Mesenchymal stem cell of the bone marrow (primary cell): ENCODE measurements around the genes BEX5, NXF2B, ARMCX5, TBC1D8B and CLDN2.

DNA sequence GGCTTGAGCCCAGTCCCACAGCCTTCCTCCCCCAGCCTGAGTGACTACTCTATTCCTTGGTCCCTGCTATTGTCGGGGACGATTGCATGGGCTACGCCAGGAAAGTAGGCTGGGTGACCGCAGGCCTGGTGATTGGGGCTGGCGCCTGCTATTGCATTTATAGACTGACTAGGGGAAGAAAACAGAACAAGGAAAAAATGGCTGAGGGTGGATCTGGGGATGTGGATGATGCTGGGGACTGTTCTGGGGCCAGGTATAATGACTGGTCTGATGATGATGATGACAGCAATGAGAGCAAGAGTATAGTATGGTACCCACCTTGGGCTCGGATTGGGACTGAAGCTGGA is 1.9 kb downstream of the ARMCX3 start:
- CAGE, long polyA plus RNA = no peak

DNA sequence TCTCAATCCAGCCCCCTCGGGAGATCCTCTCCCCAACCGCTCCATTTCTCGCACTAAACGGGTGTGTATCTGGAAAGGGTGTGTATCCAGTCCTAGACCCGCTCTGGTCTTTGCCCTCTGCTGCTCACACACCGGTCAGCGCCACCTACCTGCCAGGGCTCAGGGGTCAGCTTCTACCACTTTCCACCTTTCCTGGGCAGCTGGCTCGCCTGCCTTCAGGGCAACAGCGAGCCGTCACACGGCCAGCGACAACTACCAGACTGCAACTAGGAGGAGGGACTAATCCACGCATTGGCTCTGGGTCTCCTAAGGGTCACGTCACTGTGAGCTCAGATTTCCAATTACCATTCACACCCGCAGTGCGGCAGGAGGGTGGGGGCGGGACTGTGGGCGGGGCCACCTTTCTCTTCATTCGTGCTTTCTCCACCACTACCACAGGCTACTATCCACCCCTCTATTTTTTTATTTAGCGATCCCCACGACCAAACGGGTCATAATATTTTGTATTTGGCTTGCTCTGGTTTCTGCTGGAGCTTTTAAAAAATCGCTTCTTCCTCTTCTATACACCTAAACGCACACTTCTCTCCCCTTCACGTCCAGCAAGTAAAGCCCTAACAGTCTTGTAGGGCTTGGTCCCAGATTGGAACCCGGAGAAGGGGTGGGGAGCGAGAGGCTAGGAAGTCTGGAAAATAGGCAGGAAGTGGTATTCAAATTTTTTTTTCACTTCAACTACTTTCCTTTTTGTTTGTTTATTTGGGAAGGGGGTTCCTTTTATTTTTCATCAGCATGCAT is at the start of gene BEX5:
Gene BEX5 (minus strand): TSS at position 268 of the 792 bp plus-strand sequence.
- CAGE, long polyA plus RNA = no peak

DNA sequence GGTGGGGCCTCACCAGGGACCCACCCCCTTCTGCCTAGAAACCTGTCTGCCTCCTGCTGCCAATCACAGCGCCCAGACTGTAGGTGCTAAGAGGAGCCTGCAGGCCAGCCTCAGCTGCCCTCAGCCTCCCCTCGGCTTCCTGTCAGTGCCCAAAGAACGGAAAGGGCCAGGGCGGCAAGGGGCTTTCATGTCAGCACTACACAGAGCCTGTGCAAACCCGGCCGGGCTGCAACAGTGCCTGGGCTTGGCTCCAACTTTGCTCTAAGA is 92.5 kb downstream of the NXF2 start:
- CAGE, long polyA plus RNA = no peak

DNA sequence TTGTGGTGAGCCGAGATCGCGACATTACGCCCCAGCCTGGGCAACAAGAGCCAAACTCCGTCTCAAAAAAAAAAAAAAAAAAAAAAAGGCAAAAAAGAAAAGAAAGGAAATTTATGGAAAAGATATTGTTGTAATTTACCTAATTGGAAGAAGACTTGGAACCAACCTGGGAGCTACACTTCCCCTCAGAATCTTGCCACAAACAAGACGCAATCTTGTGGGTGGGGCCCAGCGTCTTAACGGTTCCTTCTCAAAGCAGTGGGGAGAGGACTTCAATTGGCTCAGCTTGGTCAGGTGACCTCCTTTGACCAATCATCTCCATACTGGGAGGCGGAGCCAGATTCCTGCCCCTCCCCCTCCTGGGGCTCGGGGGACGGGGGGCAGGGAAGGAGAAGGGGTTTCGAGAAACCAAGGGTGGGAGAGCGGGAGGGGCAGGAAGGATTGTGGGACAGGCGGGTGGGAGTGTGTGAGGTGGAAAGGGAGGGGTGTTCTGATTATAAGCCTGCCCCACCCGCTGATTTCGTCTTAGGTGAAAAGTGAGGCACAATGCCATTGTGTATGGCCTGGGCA is at the start of gene NXF2B:
Gene NXF2B (minus strand): TSS at position 278 of the 570 bp plus-strand sequence.
- CAGE, long polyA plus RNA = no peak

DNA sequence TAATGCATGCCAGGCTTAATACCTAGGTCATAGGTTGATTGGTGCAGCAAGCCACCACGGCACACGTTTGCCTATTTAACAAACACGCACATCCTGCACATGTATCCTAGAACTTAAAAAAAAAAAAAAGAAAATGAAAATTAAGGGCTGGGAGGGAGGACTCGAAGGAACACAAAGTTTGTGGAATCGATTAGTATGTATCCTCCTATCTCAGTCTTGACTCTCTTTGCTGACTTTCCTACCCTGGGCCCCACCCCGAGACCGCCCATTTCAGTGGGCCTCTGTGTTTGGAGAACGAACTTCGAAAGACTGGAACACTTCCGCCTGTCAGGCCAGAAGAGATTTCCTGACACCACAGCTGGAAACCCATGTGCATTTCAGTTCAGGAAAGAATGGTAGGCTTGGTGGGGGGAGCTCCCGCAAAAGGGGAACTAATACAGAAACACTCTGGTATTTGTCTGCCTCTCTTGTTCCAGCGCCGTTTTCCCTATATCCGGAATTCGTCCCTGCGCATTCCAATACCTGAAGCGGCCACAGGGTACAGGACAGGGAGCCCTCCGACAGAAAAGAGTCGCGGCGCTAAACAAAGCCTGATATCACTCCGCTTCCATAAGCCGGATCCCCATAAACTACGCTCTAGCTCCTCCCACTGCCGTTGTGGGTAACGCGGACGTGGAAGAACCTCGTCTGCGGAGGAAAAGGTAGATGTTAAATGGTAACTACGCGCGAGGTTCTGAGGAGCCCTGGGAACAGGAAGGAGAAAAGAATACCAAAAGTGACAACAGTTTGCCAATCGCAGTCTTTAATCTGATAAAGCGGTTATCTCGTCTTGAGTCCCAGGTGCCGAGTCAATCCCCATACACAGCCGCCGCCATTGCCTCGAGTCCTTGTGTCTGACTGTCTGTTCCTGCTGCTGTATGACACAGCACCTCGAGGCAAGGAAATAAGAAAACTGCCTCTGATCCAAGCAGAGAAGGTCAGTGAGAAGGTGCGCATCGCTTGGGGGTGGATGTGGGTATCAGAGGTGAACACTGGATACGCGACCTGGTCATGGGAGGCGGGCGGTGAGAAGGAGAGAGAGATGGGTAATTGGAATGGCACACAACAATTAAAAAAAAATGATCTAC is at the start of gene ARMCX5:
Gene ARMCX5 (plus strand): TSS at position 644 of the 1,127 bp plus-strand sequence.
- CAGE, long polyA plus RNA = no peak

DNA sequence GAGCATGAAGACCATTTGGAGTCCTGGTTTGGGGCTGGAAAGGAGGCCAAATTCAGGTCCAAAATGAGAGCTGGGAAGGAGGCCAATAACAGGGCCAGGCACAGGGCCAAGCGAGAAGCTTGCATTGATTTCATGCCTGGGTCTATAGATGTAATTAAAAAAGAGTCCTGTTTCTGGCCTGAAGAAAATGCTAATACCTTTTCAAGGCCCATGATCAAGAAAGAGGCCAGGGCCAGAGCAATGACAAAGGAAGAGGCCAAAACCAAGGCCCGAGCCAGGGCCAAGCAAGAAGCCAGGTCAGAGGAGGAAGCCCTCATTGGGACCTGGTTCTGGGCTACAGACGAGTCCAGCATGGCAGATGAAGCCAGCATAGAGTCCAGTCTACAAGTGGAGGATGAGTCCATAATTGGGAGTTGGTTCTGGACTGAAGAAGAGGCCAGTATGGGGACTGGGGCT is 3.6 kb downstream of the GPRASP1 start:
- CAGE, long polyA plus RNA = no peak

GRCh38 chrX:103629217-103630569 is 918 bp downstream of the TCEAL1 start:
- CAGE, long polyA plus RNA = no peak

DNA sequence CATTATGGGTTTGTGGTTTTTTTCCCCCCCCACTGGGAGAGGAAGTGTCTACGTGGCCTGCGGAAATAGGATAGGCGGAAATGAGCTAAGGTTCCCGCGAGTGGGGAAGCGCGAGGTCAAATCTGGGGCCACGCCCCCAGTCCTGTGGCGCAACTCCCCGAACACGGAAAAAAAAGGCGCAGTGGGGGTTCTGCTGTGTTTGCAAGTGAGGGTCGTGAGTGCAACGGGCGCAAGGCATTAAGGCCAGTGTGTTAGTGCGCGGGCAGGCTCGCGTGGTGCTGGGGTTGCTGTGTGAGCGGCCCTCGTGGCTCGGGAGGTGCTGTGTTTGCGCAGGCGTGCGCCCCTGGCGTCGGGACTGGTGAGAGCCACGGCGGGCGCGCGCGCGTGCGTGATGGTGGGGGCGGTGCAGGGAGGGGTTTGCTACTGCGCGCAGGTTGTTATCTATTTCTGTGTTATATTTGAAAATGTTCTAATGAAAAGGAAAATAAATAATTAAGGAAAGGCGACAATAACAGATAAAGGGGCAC is 693 bp upstream of the MORF4L2 start:
- CAGE, long polyA plus RNA = no peak

DNA sequence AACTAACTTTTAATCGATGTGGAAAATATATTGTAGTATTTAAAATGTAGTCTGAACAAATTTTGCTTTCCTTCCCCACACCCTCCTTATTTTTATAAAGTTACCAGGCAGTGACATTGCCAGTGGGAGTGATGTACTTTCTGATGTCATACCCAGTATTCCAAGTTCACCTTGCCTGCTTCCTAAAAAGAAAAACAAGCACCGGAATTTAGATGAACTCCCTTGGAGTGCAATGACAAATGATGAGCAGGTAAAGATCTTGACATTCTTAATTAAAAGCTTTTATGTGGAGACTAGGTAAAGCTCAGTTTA is 19.7 kb downstream of the FAM199X start:
- CAGE, long polyA plus RNA = no peak

DNA sequence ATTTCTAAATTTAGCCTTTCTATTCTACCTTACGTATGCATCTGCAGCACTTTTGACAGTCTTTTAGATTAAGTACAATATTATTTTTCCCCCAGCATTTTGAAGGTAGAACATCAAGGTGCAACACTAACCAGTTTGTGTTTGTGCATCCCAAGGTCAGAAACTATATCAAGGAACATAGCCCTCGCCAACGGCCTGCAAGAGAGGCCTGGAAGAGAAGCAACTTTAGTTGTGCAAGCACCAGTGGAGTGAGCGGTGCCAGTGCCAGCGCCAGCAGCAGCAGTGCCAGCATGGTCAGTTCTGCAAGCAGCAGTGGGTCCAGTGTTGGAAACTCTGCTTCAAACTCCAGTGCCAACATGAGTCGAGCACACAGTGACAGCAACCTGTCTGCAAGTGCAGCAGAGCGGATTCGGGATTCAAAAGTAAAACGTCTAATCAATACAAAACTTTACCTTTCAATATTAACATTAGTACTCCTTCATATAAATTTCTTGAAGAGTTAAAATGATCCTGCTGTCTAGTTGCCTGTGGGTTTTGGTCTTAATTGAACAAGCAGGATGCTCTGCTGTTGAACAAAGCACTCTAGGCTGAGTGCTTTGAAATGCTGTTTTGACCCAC is 21.7 kb downstream of the FAM199X start:
- CAGE, long polyA plus RNA = no peak

DNA sequence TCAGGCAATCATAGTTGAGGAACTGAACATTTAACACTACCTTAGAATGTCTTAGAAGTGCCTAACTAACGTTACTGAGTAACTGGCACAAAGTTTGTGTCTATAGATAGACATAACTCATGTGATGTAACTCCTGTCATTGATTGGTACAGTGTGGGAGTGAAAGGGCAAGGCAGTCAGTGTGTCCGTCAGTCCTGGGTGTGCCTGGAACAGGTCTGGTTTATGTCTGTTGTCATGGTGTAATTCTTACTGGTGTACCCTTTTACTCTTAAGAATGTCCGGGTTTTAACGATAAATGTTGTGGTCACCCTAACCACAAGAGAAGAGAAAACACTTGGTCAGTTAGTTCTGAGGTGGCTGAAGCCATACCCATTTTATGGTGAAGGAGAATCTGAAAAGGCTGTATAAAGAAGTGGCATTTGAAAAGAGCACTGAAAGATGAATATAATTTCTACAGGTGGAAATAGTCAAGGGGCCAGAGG is 93.2 kb upstream of the ESX1 start:
- CAGE, long polyA plus RNA = no peak

GRCh38 chrX:104753638-104753915 is 187.6 kb downstream of the IL1RAPL2 start:
- CAGE, long polyA plus RNA = no peak

DNA sequence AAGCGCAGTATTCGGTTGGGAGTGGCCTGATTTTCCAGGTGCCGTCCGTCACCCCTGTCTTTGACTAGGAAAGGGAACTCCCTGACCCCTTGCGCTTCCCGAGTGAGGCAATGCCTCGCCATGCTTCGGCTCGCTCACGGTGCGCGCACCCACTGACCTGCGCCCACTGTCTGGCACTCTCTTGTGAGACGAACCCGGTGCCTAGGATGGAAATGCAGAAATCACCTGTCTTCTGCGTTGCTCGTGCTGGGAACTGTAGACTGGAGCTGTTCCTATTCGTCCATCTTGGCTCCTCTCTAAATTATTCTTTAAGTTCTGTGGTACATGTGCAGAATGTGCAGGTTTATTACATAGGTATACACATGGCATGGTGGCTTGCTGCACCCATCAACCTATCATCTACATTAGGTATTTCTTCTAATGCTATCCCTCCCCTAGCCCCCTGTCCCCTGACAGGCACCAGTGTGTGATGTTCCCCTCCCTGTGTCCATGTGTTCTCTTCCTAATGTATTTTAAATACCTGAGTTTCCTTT is 310.3 kb downstream of the TEX13A start:
- CAGE, long polyA plus RNA = no peak

DNA sequence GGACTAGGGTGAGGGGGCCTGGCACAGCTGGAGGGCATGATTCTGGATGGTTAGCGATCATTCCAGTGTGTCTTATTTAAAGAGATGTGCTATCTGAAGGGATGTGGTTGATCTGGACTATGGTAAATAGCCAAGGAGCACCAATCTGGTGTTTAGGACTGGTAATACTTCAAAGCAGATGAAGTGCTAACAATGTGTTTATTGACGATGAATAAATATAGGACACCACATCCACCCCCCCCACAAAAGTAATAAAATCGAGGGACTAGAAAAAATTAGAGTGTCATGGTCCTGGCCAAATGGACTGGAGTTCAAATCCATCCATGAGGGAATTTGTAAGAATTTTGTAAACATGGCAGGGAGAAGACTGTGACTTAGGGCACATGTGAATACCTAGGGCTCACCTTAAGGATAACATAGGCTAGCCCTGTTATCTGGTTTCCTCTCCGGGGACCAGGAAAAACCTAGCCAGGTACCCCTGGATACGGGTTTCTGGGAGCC is 126.0 kb upstream of the NRK start:
- CAGE, long polyA plus RNA = no peak

DNA sequence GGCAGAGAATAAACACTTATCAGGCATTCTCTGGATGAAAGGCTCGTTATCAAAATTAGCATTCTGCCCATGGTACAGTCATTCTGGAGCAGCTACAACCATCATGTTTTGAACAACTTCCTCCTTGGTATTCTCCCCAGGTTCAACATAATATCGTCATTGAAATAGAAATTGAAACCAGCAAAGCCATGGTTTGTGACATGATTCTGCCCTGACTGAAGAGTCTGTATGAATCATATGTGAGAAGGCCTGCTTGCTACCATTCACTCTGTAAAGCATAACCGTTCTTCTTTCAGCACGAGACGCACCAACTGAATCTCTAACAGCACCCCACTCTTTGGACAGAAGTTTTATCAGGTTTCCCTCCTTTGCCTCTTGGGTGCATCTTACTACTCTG is 127.5 kb upstream of the RADX start:
- CAGE, long polyA plus RNA = no peak

DNA sequence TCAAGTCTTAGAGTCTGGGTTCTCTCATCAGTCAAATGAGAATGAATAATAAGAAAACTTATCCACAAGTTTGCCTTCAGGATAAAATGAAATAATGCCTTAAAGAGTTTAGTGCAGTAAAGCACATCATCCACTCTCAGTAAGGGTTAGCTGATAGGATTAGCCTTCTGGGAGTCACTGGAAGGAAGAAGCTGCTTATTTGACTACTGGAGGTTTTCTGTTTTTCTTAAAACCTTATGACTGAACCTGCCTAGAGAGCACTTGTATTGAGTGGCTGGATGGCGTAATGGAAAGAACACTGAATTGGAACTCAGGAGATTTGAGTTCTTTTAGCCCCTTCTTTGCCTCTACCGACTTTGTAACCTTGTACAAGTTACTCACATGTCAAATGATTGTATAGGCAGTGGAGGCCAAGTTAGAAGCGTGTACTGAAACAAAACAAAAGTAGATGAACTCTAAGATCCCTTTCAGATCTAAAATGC is 1.9 kb downstream of the RNF128 start:
- CAGE, long polyA plus RNA = no peak

DNA sequence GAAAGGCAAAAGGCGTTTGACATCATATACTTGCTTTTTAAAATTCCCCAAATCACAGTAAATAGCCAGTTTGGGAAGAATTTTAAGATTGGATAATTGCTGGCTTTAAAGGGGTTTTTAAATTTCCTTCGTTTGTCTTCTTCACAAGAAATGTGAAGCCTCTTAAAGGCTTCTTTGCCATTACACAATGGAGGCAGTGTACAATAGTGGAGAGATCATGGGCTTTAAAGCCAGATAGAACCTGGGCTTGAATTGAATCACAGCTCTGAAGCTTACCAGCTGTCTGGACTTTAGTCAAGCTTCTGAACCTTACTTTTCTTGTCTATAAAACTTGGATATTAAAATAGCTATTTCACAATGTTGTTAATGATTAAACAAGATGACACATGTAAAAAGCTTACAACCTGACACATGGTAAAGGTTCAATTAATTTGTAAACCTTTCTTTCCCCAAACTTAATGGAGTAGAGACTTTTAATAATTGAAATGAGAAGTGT is 21.9 kb upstream of the TBC1D8B start:
- CAGE, long polyA plus RNA = no peak

DNA sequence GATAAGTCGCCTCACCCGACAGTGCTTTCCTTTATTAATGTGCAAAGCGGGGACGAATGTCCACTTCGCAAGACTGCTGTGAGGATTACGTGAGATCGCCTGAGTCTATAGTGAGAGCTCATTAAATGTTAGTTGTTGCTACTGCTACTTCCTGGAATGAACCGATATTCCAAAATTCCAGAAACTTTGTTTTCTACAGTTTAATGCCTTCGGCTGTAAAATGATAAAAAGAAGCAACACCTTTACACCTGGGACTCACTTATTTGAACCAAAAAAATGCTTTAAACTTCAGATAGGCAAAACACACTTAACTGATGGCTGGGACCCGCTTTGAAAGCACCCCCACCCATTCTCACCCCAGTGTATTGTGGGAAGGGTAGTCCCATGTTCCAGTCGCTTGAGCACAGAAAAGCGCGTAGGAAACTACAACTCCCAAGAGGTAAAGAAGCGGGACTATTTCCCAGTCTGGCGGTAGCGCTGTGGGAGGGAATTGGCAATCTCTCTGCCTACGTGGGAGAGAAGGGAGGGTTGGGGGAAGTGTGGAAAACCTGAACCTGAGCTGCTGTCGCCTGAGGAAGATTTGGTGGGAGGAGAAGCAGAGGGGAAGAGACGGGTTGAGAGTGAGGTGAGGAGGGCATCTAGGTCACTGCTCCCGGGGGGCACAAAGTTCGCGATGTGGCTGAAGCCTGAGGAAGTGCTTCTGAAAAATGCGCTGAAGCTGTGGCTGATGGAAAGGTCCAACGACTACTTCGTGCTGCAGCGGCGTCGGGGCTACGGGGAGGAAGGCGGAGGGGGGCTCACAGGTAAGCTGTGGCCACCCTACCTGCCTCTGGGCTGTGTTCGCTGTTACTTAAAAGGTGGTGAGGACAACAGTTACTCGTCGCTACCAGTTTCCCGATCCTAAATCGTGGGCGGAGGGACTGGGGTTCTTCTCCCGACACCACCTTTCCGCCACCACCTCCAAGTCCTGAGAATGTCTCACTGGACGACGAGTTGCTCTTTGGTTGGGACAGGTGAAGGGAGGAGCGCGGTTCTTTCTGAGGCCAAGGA is at the start of gene TBC1D8B:
Gene TBC1D8B (plus strand): TSS at position 493 of the 1,050 bp plus-strand sequence.
- CAGE, long polyA plus RNA = no peak

GRCh38 chrX:106920204-106920462 is at the start of gene CLDN2:
TSS of gene CLDN2 (plus strand) at chrX:106920402.
- CAGE, long polyA plus RNA = no peak

- CAGE, long polyA plus RNA = no peak
Measured at GRCh38 chrX:106966346-106967037, 33.5 kb downstream of the MORC4 start.